ENCODE measurements around the gene CD40.

DNA sequence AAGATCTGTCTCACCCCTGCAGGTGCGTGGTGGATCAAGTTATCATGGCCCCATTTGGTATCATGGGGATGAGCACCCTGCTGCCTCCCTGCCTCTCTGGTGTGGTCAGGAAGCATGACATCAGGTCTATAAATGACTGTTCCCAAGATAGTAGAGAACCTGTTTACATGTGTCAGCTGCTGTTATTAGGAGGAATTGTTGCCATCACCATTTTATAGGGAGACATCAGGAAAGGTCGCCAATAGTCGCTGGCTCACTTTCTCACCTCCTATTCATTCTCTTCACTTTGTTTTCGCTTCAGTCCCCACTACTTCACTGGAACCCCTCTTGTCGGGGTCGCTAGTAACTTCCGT, 4.7 kb downstream of the DNTTIP1 start:
- RRBS: no CpG with 5 or more reads among the region's 7 CpGs

- RRBS: 87% methylated on average over 10 of the region's 34 CpGs
Measured at GRCh38 chr20:45840550-45841233, 7.1 kb downstream of the SNX21 start.

GRCh38 chr20:45892635-45893635, 1.8 kb downstream of the CTSA start:
- RRBS: 81% methylated on average over 2 of the region's 11 CpGs

DNA sequence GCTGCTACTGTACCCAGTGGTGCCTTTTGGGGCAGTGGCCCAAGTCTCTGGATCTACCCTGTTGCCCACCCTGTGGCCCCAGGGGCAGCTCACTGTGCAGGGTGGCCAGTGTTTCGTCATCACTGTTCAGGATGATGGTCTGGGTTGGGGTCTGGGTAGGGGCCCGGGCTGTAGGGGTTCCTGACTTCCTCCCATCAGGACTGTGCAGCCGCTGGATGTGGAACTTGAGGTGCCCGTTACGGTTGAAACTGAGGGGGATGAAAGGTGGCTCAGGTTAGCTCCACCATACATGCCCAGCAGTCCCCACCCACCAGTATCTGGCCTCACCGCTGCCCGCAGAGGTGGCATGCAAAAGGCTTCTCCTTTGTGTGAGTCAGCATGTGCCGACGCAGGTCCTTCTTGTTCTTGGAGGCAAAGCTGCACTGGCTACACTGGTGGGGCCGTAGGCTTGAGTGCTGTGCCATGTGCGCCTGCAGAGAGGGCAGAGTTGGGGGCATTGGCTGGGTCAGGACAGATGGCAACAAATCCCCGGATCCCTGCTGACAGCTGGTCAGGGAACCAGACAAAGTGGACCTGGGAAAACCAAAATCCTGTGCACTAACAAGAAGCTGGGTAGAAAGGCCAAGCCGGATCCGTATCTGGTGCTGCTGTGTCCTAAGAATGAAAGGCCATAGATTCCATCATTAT, 15.8 kb downstream of the PCIF1 start:
- RRBS: 91% methylated on average over 2 of the region's 14 CpGs

DNA sequence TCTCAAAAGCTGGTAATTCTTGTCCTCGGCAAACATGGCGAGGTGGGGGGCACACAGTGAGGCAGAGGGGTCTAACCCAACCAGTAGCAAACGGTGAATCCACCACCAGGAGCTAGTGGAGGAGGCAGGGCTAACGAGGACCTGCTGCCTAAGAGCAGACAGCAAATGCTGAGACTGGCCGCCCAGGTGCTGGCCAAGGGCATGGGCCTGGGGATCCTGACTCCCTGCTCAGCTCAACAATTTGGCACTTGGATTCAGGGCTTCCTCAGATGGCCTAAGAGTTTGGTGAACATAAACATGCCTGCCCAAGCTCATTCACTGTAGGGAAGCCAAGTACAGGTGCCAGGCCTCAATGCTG, 18.4 kb downstream of the PCIF1 start:
- RRBS: no CpG with 5 or more reads among the region's 5 CpGs

DNA sequence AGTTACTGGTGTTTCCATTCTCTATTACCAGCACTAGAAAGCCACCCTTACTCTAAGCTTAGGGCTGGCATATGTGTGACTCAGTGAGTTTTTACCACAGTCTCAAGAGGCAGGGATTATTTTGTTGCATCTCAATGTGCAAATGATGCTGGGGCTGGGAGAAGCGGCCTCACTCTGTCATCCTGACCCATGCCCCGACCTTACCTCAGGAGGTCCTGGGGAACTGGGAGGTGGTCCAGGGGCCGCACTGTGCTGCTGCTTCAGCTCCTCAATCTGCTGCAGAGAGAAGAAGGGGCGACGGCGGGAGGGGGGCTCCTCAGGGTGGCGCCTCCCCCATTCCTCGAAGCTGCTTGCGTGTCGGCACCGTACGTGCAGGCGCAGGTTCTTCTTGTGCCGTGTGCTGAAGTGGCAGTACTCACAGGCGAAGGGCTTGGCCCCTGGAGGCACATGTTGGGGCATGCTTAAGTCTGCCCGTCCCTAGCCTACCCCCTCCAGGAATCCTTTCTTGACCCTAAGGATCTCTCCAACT, 12.9 kb downstream of the ZNF335 start:
- RRBS: no CpG with 5 or more reads among the region's 16 CpGs

DNA sequence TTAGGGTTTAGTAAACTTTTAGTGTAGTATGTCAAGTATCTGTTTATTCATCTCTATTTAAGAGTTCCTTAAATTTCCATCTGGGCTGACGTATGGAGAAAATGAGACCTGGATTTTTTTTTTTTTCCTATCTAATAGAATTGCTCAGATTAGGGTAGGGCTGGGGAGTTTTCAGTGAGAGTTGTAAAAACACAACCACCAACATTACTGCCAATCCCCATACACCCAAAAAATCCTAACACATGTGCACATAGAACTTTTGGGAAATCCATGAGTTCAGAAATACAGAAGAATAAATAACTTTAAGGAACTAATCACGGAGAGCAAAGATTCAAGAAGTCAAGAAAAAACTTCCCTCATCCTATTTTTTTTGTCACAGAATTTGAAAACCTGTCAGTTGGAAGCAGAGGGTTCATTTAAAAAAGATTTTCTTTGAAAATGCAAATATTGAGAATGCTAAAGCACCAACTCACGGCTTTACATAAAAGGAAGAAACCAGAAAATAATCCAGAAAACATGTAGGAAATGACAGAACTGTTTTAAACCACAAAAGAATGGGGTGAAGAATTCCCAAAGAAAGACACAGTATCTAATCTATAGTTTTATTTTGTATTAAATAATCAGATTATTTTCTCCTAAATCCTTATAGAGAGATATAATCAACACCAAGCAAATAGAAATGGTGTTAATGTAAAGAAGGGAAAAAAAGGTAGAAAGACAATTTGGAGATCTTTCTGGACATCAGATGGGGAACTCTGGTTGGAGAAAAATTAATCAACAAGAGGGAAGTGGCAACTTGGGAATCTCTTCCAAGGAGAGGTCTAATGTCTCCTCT, 7.9 kb downstream of the NCOA5 start:
- RRBS: no CpG with 5 or more reads among the region's 3 CpGs

DNA sequence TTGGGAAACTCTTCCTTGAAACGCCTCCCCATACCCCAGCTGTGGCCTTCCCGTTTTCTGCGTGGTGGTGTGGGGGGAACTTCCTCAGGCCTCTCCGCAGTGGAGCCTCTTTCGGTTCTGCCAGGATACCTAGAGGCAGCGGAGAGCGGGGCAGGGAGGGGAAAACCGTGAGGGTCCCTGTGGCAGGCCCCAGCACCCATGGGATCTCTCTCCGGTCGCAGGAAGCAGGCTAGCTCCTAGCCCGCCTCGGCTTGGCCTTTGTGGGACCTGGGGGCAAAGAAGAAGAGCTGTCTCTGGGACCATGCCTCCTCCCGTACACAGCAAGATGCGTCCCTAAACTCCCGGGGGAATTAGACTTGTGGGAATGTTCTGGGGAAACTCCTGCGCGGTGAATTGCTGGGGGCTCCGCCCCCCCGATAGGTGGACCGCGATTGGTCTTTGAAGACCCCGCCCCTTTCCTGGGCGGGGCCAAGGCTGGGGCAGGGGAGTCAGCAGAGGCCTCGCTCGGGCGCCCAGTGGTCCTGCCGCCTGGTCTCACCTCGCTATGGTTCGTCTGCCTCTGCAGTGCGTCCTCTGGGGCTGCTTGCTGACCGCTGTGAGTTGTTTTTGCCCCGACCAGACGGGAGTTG, at the start of gene CD40:
Gene CD40 (plus strand): TSS at position 515 of the 629 bp plus-strand sequence.
- RRBS: no CpG with 5 or more reads among the region's 33 CpGs

DNA sequence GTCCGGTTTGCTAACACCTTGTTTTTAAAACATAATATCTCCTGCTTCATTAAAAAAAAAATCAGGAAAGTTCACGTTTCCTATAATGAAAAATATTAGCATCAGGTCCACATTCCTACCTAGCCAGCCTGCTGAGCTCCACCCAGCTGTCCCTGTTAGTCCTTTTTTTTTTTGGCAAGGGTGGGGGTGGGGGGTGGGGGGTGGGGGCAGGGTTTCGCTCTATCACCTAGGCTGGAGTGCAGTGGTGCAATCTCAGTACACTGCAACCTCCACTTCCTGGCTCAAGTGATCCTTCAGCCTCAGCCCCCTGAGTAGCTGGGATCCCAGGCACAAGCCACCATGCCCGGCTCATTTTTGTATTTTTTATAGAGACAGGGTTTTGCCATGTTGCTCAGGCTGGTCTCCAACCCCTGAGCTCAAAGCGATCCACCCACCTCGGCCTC, 7.5 kb upstream of the SLC2A10 start:
- RRBS: no CpG with 5 or more reads among the region's 6 CpGs

- RRBS: 87% methylated on average over 4 of the region's 17 CpGs
Measured at GRCh38 chr20:46714006-46715016, 4.9 kb downstream of the SLC2A10 start.

- RRBS: no CpG with 5 or more reads among the region's 33 CpGs
Measured at GRCh38 chr20:46895515-46896322, 1.1 kb downstream of the EYA2 start.

- RRBS: no CpG with 5 or more reads among the region's 29 CpGs
Measured at GRCh38 chr20:47210270-47211451, 145.8 kb downstream of the ZMYND8 start.

DNA sequence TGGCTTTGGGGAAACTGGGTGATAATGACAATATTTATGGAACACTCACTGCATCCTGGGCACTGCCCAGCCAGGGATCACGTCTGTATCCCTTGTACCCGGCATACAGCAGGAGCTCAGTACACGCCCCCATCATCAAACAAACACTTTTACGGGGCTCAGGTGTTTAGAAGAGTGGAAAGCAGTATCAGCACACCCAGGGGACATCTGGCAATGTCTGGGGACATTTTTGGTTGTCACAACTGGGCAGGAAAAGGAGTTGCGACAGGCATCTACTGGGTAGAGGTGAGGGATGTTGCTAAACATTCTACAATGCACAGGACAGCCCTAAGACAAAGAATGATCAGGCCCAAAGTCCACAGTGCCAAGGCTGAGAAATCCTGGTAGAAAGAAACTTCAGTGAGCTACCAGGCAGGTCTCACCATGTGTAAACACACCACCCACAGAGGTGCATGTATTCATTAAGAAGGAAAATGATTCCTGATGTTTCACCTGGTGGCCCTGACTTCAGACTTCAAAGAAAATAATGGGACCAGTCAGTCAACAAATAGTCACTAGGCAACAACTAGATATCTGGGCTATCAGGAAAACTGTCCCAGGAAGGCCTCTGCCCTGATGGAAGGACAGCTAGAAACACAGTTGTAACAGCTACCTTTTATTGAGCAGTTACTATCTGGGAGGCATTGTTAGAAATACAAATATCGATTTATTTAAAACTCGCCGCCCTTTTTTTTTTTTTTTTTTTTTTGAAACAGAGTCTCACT, 35.2 kb downstream of the ZMYND8 start:
- RRBS: no CpG with 5 or more reads among the region's 8 CpGs

DNA sequence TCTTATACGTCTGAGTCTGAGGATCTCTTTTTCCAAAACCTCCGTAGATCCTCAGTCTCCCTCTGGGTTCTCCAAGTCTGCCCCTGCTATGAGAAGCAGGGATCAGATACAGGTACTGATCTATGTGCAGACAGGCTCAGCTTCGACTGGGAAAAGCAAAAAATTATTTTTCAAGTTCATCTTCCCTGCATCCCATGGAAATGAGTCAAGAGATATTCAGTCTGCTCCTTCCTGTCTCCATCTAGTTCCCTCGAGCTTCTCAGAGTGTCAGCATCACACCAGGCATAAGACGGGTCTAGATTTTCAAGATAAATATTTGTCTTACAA, 30.0 kb downstream of the ZMYND8 start:
- RRBS: no CpG with 5 or more reads among the region's 5 CpGs

DNA sequence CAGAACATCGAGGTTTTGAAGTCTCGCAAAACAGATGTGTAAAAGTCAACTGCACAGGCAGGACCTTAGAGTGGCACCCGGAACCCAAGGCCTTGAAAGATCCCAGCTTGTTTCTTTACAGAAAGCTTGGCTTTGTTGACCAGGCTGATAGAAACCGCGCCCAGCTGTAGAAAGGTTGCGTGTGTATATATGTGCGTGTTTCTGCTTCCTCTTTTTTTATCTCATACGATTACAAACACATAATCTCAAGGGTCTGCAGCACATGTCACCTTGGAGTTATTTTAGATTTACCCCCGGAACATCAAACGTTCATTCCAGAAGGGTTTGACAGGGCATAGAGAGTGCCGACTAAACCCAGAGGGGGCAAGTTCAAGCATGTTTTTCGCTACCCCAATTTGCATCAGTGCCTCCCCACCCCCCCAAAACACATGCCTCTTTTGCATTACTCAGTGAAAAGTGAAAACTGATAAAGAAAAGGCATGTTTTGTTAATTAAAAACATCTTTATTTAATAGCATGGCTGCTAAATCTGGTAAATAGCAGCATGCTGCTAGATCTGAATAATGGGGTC, 33.3 kb upstream of the NCOA3 start:
- RRBS: no CpG with 5 or more reads among the region's 12 CpGs

DNA sequence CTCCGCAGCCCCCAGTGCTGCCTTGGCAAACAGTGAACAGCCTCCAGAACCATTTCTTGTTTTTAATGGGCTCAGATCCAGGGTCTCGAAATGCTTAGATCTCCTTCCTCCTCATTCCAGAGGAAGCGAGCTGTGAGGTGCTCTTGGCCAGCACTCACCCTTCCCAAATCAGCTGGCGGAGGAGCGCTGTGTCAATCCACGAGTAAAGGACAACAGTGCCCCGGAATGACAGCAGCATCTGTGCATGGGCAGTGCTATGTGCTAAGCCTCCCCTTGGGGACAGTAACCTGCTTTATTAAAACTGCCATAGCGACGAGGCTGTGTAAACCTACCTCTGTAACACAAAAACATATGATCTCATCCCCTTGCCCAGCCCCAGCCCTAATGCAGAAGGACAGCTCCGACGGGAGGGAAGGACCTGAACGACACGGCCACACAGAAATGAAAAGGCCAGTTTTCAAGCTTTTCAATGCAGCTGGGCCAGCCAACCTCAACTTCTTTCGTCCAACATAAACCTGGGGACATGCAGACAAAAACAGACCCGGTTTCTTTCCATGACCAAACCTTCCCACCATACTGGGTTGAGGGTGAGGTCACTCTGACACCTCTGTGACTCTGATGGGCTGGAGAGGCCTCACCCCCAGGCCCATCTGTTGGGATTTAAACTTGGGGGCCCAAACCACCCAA, 43.3 kb downstream of the SULF2 start:
- RRBS: no CpG with 5 or more reads among the region's 15 CpGs

DNA sequence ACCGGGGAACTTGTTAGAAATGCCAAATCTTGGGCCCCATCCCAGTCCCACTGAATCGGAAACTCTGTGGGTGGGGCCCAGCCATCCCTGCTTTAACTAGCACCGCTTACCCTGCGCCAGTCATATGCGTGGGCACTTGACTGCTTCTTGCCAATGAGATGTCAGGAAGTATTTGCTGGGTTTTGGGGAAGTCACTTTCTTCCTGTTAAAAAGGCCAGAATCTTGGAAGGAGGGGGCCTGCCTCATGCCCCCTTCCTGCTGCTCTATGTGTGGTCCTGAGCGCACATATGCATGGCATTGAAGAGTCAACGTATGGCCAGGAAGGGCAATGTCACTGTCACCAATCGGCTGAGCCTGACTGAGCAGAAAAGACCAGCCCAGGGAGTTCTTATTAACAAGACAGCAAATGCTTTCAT, 11.8 kb upstream of the SULF2 start:
- RRBS: no CpG with 5 or more reads among the region's 8 CpGs

DNA sequence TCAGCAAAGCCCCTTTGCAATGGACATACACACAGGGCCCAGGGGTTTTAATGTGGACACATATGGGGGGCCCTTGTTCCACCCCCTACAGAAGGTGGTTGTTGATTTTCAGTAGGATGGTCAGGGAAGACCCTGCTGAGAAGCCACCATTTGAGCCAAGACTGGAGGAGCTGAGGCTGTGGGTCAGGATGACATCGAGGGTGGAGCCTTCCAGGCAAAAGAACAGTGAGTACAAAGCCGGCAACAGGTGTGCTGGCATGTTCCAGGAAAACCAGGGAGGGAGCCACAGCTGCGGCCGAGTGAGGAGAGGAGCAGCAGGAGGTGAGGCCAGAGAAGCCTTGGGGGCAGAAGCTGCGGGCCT, 126.8 kb upstream of the SULF2 start:
- RRBS: no CpG with 5 or more reads among the region's 5 CpGs

- RRBS: no CpG with 5 or more reads among the region's 29 CpGs
Measured at GRCh38 chr20:47973370-47974059, 188.2 kb upstream of the SULF2 start.

- RRBS: no CpG with 5 or more reads among the region's 3 CpGs
Measured at GRCh38 chr20:48642463-48642848, 185.3 kb downstream of the PREX1 start.

All from AG04449 (cell line).